ENCODE measurements around a stretch of chr12.

DNA sequence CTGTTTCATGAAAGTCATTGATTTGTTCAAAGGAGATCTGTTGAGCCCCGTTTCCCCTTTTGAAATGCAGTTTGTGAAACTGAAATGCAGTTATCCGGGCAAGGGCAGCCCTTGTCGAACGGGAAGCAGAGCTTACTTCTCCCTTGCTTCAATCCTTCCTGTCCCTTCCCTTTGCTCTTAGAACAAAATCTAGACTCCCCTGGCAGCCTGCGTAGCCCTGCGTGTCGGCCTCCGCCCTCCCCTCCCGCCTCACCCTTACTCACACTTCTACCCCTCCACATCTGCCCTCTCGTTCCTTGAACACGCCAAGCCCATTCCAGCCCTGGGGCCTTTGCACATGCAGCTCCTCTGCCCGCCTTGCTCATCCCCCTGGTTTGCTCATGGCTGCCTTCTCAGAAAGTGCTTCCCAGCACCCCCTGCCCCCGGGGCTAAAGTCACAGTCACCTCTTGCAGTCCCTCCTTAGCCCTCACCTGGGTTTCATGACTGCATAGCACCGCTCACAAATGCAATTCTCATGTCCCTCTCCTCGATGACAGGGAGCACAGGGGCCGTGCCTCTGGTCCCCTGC lies 49.5 kb upstream of the NCOR2 start:
- PRO-cap, 7 experiments = no peak in any of the 7 experiments

- PRO-cap, 7 experiments = no peak in any of the 7 experiments
Observed at GRCh38 chr12:124646318-124647005, 79.0 kb upstream of the NCOR2 start.

- PRO-cap, 7 experiments = no peak in any of the 7 experiments
Observed at GRCh38 chr12:124654893-124656042, 87.9 kb upstream of the NCOR2 start.

DNA sequence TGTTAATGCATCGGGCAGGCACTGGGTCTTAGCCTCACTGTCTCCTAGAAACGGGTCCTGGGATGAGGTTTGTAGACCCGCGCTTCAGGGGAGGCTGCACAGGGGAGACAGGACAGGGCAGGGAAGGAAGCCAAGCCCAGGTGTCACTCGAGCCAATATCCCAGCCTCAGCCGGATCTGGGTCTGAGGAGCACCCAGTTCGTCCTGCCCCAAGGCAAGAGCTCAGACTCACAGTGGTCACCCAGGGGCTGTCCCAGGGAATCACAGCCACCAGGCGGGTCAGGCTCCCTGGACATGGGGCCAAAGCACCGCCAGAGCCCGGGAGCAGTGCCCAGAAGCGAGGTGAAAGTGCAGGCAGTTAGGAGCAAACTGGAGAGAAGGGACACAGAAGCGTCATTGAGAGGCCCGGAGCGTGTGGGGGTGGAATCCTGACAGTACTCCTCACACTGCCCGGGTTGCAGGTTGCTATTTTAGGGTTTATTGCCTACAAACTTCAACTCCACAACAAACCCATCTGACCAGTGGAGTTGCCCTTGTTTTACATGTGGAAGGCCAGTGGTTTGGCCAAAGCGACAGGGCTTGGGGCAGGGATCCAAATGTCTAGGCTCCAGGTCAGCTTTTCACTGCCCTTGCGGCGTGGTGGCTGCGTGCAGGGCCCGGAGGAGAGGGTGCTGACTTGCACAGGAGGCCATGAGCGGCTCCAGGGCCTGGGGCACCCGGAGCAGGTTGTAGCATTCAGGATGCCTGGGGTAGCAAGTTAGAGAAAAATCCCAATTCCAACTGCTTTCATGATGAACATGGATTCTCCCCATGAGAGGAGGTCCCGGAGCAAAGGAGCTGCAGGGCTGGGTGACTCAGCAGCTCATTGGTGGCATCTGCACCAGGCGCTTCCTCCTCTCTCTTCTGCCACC lies 112.2 kb upstream of the NCOR2 start:
- PRO-cap, 7 experiments = no peak in any of the 7 experiments

- PRO-cap, 7 experiments = no peak in any of the 7 experiments
Observed at GRCh38 chr12:124721151-124721619, 142.5 kb downstream of the SCARB1 start.

- PRO-cap, 7 experiments = no peak in any of the 7 experiments
Observed at GRCh38 chr12:124776931-124777765, 86.5 kb downstream of the SCARB1 start.

DNA sequence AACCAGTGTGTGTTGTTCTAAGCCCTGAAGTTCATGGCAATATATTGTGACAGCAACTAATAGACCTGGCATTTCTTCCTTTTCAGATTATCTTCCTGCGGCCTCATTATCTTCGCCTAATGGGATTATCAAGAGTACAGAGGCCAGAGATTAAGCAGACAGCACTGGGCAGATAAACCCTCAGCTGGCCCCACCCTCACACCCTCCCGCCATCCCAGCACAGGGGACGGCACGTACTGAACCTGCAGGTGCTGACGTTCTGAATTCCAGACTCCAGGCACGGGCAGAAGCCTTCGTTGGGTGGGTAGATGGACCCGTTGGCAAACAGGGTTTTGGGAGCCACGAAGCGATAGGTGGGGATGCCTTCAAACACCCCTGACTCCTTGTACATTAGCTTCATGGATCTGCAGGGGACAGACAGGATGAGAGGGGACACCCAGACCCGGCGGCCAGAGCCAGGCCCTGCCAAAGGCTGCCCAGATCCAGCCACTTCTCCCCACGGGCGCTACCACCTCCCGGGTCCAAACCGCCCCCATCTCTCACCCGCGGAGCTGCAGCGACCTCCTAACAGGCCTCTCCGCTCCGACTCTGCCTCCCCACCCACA lies 56.0 kb downstream of the SCARB1 start:
- PRO-cap, 7 experiments = no peak in any of the 7 experiments

DNA sequence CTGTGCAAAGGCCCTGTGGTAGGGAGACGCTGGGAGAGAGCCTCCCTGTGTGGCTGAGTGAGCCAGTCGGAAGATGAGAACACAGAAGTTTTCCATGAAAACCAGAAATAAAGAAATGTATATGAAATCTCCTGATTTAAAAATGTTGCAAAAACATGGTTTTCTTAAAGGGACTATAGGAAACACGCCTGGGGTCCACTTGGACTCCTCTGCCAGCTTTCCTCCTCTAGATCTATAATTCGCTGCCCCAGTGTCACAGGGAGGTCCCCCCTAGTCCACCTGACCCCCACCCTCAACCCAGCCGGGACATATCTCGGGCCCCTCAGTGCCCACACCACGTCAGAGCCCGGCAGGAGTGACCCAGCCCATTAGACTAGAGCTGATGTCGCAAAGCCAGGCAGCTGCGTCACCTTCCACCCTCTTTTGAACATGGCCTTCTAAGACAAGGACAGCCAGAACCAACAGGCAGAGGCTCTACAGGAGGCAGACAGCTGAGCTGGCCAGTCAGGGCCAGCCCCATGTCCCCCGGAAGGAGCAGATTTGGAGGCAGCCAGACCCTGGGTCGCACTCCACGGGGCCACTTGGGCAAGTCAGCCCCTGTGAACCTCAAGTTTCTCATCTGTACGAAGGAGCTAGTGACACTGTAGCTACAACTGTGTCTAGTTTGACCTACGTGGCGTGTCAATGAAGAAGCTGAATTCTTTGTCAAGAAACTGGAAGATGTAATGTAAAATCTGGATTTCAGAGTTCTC lies 44.2 kb downstream of the SCARB1 start:
- PRO-cap, 7 experiments = no peak in any of the 7 experiments

DNA sequence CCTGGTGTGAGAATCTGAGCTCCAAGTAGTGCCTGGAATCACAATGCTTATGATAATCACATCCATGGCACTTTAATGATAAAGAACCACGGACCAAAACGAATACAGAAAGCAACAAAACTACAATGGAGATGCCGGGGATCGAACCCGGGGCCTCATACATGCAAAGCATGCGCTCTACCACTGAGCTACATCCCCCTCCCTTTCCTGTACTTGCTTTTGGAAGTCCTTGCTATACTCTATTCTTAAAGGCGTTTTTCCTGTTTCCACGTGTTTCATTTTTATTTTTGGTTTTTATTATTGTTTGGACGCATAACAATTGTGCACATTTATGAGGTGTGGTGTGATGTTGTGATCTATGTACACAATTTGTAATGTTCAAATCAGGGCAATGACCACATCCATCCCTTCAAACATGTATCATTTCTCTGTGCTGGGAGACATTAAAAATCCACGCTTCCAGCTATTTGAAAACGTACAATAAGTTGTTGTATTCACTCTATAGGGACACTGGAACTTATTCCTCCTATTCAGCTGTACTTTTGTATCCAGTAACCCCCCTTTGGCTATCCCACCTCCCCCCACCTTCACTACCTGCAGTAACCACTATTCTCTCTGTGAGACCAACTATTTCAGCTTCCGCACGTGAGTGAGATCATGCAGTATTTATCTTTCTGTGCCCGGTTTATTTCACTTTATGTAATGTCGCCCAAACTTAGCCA lies 7.3 kb upstream of the UBC start:
- PRO-cap, 7 experiments = peak in 7 of 7 experiments; most common plus-strand start position 178 of the sequence (in 1); most common minus-strand start position 206 of the sequence (in 7)

DNA sequence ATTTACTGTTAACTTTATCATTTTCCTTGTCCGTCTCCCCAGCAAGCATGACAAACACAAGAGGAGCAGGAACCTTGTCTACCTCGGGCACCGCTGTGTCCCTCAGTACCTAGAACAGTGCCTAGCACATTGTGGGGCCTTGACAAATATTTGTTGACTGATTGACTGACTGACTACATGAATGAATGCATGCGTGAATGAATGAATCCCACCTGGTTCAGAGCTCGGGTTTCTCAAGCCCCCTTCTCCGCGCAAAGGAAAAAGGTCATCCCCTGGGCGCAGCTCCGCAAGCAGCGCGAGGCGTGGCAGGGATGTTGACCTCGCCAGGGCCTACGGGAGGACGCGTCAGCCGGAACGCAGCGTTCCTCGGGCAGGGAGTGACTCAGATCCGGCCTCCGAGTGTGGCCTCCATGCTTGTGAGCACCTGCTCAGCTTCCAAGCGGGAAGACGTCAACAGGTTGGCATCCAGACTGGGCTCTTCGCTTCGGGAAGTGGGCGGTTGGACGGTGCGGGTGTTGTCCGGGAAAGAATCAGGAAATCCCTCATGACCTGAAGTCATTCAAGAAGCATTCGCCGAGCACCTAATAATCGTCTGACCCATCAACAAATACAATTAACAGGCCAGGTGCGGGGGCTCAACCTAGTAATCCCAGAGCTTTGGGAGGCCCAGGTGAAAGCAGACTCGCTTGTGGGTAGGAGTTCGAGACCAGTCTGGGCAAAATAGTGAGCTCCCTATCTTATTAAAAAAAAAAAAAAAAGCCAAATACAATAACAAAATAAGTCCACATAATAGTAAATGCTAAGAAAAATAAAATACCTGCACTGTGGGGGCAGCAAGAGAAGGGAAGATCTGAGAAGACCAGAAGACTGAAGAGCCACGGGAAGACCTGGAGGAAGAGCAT lies 13.9 kb upstream of the UBC start:
- PRO-cap, 7 experiments = no peak in any of the 7 experiments

GRCh38 chr12:124979885-124980416 lies 9.0 kb downstream of the DHX37 start:
- PRO-cap, 7 experiments = no peak in any of the 7 experiments

DNA sequence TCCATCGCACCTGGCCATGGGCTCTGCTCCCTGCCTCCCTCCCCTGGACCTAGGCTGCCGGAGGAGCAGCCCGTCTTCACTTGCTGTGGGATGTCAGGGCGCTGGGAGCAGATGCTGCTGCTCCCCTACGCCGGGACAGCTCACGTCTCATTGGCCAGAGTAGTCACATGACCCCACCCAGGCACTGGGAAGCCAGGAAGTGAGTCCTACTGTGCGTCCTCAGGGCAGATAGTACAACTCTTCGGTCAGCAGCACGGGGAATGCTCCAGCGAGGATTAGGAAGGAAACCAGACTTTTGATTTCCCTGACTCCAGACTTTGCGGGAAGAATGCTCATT lies 94.3 kb downstream of the TMEM132B start:
- PRO-cap, 7 experiments = no peak in any of the 7 experiments

DNA sequence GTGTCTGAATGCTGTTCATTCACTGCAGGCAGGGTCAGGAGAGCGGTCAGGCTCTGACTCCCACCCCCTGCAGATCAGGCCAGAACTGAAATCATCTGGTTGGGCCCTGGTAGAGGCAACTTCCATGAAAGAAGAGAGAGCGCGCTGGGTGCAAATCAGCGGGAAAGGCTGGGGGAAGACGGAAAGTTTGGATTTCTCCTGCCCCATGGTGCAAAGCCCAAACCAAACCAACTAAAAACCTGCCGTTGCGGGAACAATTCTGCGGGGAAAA lies 1539.5 kb downstream of the TMEM132B start:
- PRO-cap, 7 experiments = no peak in any of the 7 experiments

- PRO-cap, 7 experiments = no peak in any of the 7 experiments
Observed at GRCh38 chr12:127182065-127182668, 1084.8 kb upstream of the TMEM132C start.

GRCh38 chr12:127623906-127624364 lies 643.0 kb upstream of the TMEM132C start:
- PRO-cap, 7 experiments = no peak in any of the 7 experiments

DNA sequence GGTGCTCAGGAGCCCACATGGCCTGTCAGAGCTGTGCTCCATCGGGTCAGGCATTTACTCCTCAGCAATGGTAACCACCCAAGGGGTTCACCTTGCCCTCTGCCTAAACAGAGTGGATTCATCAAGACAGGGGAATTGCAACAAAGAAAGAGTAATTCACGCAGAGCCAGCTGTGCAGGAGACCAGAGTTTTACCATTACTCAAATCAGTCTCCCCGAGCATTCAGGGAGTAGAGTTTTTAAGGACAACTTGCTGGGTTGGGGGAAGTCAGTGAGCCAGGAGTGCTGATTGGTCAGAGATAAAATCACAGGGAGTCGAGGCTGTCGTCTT lies 323.3 kb upstream of the TMEM132C start:
- PRO-cap, 7 experiments = no peak in any of the 7 experiments

GRCh38 chr12:128111271-128111553 lies 155.8 kb upstream of the TMEM132C start:
- PRO-cap, 7 experiments = peak in 1 of 7 experiments; most common plus-strand start chr12:128111493 (in 1)

DNA sequence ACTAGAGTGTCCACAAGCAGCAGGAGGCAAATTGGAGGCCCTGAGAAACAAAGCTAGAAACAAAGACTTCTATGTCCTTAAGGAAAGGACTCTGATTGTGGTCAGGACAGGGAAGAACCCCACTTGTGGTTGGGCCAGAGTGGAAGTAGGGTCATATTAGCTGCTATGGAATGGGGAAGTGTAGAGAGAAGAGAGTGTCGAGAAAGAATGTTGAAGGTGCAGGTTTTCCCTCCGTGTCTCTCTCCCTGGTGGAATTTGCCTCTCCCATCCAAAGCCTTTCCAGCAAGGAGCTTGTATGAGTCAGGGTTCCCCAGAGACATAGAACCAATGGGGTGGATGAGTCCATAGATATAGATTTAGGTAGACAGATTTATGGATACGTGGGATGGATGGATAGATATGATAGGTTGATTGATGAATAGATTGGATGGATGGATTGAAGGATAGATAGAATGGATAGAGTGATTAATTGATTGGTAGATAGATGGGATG lies 219.9 kb downstream of the SLC15A4 start:
- PRO-cap, 7 experiments = no peak in any of the 7 experiments

DNA sequence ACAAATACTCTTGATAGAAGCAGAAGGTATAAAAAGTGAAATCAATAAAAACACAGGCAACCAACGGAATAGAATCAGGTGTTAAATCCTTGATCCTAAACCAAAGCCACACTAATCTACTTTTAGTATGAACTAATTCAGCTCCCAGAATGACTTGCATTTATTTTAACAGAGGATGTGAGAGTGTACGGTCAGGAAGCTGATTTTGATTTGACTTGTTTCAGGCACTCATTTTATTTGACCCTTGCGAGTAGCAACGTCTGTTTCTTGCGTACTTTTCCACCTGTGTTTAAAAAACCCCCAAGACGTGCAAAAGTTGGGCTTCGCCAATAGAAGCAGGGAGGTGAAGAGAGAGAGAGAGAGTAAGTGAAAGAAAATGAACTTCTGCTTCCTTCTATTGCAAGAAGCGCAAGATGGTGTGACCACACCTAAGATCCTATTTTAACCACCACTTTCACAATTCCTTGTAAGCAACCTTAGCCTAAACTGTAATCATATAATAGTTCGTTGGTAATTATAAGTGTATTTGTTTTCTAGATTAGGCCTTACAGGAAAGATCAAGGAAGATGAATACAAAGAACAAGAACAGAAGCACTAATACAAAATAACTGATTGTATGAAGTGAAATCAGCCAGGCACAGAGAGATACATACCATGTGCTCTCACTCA lies 6.8 kb upstream of the SLC15A4 start:
- PRO-cap, 7 experiments = no peak in any of the 7 experiments

DNA sequence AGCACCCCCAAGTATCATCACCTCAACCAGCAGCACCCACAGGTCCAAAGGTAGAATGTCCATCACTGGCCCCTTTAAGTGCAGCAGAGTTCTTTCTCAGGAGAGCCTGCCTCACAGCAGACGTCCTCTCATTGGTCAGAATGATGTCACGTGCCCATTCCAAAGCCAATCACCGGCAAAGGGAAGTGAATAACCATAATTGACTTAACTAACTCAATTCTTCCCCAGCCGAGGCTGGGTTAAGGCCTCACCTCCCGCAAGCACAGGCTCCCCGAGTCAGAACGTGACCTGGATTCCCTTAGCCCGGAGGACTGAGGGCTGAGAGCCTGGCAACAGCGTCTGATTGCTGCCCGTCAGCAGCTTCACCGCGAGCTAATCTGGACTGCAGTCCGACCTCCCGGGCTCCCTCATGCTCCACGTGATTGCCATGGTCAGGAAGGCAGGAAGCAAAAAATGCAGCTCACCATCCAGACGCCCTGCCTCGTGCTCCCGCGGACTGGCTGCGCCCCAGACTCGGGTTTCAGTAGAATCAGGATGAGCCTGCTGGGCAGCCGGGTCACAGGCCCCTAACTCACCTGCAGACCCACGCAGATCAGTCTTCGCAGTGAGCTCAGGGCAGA lies 92.1 kb upstream of the FZD10 start:
- PRO-cap, 7 experiments = no peak in any of the 7 experiments

Data from T-cell (primary cell).